Measurements from ENCODE around the genes ZNF546, MAP3K10, PLD3, PRX and LTBP4.

DNA sequence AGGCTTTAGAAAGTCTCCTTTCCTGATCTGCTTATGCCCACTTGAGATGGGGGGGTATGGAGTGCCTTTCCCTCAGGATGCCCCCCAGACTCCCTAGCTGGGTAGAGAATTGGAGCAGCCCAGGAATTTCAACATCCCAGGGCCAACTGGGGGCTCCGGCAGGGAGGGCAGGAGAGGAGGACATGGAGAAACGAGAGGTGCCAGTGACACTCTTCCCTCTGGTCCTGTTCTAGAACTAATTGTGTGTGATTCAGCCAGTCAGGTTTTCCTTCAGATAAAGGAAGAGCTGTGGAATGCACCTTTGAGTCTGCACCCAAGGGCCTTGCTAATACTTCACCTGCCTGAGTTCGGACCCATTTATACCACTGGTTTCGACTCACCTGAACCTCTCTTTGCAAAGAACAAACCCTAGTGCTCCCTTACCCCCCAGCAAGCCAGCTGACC is 13.1 kb upstream of the TIMM50 start:
- PRO-cap = no peak

DNA sequence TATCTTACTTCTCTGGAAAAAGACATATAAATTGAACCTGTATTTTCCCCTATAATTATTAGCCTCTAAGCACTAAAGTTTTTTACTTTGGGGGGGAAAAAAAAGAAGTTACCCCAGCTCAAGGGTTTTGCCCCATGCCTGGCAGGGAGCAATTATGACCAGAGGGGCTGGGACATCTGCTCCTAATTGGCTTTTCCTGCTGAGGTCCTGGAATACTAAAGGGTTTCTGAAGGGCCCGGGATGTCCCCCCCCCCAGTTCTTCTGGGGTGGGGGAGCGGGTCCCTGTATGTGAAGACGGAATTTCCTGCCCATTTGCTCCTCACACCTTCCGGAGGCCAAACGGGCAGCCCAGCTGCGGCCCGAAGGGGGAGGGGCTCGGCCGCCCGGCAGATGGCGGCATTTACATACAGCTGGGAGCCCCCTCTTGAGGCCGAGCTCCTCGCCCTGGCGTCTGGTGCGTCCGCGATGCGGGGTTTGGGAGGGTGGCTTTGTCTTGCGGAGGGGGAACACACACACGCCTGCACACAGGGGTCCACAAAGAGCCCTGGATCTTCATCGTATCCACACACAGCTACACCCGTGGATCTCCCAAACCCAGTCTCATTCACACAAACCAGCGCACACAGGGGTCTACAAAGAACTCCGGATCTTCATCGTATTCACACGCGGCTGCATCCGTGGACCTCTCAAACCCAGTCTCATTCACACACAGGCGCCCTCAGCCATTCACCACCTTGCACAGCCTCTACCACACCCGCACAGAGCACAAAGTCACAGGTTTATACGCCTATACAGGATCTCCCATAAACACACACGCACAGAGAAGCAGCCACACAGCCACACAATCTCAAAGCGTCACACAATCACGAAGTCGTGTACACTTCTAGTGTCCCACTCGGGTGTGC is 864 bp upstream of the DLL3 start:
- PRO-cap = no peak

DNA sequence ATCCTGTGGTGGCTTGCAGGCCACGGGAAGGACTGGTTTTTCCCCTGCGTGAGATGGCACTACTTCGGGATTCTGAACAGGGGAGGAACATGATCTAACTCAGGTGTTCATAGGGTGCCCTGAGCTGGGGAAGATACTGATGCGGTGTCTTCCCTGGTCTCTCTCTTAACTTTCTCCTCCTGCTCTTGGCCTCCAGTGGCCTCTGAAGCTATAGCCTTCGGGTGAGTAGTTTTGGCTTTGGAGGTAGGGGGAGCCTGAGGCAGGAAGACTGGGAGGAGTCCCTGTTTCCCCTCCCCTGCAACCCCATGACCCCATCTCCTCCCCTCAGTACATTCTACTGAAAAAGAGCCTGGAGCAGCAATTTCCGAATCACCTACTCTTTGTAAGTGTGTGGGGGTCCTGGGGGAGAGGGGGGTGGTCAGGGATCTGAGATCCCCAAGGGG is 3.5 kb downstream of the SELENOV start:
- PRO-cap = no peak

GRCh38 chr19:39891458-39892393 is 45.5 kb upstream of the FBL start:
- PRO-cap = no peak

DNA sequence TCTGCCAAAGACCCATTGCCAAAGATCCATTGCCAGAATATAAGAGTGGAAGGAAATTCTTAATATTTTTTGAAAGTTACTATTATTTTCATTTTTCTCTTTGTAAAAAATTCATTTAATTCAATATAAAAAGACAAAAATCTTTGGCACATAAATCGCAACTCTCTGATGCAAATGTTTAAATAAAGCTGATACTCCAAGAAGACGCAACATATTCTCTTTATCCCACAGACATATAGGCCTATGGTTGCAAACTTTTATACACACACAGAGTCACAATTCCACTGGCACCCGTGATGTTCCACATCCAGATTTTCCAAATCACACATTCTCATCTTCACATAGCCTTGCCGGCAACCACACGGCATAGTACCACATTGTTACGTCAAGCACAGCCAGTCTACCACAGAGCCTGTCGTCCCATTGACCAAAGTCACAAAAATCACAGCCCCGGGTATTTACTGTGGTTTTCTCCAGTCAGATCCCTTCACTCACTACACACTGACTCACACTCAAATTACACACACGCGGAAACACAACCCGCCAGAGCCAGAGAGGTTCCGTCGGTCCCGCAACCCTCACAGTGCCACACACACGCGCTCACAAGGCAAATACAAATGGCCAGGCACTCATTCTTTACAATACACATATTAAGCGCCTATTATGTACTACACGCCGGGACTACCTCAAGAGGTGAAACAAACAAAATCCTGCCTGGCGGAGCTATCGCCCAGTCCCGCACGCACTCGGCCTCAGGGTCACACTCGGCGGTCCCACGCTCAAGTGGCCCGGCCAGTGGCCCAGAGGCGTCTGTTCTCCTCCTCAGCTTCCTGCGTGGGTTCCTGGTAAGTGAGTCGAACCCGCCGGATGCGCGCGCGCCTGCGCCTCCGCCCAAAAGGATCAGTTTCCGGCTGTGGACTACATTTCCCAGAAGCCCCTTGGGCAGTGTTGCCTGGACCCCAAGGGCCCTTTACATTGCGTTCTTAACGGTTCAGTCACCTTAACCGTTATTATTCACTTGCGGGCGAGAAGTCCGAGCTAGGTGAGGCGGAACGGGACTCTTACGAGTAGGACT is at the start of gene ZNF546:
ZNF546 (plus strand) TSS at position 945 of the 1,075 bp plus-strand sequence.
- PRO-cap = unidirectional peak, plus-strand start at position 552 of the sequence; bidirectional peak, plus-strand start at position 948 of the sequence, minus-strand start at position 812 of the sequence

DNA sequence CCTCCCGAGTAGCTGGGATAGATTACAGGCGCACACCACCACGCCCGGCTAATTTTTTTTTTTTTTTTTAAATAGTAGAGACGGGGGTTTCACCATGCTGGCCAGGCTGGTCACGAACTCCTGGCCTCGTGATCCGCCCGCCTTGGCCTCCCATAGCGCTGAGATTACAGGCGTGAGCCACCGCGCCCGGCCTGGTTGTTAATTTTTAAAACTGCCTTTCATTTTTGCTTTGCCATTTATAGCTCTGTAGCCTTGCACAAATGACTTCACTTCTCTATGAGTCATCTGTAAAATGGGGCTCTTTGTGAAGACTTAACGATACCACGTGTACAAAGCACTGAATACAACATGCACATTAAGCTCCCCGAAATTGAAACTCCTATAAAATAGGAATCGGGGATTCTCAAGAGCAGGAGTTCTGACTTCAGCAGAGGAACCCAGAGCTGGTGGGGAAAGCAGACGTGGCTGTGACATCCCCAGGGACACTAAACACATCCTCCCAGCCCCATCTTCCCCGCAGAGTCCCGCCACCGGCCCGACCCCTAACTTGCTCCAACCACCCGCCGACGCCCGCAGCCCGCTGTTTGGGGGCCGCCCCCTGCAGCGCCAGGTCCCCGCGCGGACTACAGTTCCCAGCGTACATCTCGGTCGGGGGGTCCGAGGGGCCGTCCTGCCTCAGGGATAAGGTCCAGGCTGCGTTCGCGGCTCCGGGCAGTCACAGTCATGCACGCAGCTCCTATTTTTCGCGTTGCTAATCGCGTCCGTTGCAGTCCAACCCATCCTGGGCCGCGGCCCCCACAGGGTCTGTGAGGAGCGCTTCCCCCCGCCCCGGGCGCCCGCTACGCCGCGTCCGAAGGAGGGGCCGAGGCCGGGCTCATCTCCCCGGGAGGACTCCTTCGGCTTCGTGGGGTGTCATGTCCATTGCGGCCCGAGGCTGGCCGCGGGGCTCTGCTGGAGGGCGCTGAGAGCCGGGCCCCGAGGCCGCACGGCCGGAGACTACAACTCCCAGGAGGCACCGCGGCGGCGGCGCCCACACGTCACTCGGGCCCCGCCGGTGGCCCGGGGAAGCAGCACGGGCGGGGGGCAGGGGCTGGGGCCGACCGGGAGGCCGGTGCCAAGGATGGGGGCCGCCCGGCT is at the start of gene MAP3K10:
MAP3K10 (plus strand) TSS at position 1,037 of the 1,137 bp plus-strand sequence.
- PRO-cap = bidirectional peak, plus-strand start at position 1,040 of the sequence, minus-strand start at position 987 of the sequence

DNA sequence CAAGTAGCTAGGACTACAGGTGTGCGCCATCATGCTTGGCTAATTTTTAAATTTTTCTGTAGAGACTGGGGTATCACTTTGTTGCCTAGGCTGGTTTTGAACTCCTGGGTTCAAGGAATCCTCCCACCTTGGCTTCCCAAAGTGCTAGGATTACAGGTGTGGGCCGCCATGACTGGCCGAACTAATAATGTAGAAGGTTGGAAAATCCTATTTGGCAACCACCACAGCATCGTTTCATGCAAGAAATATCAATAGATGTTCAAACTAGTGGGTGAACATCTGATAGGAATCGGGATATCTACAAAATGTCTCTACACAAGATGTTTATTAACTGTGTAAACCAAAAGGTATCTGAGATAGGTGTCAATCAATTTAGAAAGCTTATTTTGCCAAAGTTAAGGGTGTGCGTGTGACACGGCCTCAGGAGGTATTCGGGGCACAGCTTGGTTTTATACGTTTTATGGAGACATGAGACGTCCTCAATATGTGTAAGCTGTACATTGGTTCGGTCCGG is 1.5 kb upstream of the CCNP start:
- PRO-cap = no peak

DNA sequence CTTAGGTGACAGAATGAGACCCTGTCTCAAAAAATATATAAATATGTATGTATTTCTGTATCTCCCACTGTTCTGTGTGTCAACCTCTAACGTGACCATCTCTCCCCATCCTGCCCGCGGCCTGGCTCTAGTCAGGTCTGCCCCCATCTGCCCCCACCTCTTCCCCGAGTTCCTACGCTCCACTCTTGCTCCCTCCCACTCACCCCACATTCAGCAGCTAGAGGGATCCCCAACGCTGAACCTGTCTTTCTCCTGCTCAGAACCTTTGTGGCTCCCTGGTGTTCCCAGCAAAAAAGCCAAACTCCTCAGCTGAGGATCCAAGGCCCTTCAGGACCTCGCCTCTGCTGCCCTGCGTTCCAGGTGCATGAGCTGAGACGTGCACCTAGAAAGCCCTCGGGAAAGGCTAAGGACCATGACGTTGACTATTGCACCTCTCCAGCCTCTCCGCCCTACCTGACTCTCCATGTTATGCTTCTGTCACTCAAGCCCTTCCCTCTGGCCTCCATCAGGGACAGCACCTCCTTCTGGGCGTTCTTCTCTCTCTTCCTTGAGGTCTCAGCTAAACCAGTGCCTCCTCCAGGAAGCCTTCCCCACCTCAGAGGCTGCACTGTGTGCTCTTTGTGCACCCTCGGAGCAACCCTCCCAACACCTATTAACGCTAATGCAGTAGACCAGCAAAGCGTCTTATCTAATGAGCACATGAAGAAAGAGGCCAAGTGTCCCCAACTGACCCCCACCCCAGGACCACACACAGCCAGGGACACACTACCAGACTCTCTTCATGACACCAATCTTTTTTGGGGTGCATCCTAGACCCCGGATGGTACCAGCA is 18.0 kb downstream of the AKT2 start:
- PRO-cap = no peak

GRCh38 chr19:40316238-40316580 is 31.1 kb upstream of the AKT2 start:
- PRO-cap = no peak

DNA sequence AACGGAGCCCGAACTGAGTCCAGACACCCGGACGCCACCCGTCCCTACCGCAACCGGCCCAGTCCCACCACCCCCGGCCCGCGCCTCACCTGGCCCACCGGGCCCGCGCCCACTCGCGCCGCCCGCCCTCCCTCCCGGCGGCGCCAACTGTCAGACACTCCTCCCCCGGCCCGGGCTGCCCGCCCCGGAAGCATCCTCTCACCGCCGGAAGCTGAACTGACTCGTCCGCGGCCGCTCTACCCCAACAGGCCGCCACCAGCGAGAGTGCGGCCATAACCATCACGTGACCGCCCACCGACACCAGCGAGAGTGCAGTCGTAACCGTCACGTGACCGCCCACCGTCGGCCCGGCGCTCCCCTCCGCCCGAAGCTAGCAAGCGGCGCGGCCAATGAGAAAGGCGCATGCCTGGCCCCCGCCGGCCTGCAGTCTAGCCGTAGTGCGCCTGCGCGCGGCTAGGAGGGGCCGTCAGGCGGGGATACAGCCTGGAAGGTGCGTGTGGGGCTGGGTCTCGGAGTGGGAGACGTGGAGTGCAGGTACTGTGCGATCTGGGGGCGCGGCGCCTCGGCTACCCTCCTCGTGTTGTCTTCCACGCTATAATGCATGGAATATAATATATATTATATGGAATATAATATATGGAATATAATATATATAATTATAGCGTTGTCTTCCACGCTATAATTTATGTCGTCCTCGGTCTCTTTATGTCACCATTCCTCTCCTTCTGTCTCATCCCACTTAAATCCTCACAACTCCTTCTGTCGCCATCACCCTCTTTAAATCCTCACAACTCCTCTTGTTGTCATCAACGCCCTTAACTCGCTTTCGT is at the start of gene PLD3:
PLD3 (plus strand) TSS at position 461 of the 830 bp plus-strand sequence.
- PRO-cap = bidirectional peak, plus-strand start at position 460 of the sequence, minus-strand start at position 133 of the sequence

DNA sequence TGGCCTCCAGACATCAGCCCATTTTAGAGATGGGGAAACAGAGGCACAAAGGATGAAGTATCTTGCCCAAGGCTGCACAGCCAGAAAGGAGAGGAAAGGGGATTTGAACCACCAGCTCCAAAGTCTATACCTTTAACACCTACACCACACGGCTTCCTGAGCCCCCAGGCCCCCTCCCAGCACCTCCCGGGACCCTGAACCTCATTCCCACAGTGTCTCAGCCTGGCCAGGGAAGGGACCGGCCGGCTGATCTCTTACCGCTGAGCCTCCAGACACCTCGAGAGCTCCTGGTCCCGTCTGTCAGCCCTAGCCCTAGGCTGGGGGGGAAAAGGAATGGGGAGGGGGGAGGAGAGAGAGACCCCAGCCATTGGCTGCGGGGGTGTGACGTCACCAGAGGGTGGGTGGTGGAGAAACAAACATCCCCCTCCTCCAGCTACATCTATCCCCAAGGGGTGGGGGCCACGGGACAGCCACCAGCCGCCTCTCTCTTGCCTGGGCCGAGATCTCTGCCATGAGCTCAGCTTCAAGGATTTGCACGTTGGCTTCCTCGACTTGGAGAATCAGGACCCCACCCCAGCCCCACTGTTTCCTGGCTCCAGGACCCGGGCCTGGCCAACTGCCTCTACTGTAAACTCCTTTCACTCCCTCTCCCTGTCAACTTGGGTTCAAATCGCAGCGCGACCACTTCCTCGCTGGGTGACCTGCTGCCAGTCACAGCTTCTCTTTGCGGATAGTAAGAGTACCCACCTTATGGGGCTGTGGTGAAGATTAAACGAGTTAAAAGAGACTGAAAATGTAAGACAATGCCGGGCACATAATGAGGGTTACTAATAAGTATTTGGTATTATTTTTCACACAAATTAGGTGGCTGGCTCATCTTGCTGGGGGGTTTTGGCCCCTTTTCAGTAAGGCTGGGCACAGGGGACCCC is at the start of gene PRX:
PRX (minus strand) TSS at position 299 of the 929 bp plus-strand sequence.
- PRO-cap = no peak

GRCh38 chr19:40443805-40443954 is 455 bp downstream of the SERTAD3 start:
- PRO-cap = no peak

DNA sequence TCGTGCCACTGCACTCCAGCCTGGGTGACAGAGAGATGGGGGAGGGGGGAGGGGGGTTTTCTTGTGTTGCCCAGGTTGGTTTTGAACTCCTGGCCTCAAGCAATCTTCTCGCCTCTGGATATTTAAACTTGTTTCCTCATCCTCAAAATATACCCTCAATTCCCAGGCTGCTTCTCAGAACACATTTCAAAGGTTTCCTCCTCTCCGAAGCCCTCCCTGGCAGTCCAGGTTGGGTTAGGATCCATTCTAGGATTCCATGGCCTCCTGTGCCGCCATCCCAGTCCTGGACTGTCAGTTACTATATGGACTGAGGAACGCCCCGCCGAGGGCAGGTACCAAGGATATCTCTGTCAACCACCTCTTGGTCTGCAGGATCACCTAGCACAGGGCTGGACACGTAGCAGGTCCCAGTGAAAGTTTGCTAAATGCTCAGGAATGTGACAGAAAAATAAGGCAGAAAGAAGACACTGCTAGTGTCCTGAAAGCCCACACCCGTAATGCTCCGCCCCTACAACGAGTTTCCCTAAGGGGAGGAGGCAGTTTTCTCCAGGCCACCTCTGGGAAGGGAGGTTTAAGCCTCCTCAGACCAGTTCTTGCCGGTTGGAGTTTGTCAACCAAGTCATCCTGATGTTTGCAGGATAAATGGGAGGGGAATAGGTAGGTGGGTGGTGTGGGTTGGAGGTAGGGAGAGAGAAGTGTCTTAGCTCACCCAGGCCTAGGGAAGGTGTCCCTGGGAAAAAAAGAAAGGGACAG is 1.6 kb upstream of the SERTAD3 start:
- PRO-cap = no peak

GRCh38 chr19:40567459-40567798 is 9.2 kb upstream of the SHKBP1 start:
- PRO-cap = no peak

DNA sequence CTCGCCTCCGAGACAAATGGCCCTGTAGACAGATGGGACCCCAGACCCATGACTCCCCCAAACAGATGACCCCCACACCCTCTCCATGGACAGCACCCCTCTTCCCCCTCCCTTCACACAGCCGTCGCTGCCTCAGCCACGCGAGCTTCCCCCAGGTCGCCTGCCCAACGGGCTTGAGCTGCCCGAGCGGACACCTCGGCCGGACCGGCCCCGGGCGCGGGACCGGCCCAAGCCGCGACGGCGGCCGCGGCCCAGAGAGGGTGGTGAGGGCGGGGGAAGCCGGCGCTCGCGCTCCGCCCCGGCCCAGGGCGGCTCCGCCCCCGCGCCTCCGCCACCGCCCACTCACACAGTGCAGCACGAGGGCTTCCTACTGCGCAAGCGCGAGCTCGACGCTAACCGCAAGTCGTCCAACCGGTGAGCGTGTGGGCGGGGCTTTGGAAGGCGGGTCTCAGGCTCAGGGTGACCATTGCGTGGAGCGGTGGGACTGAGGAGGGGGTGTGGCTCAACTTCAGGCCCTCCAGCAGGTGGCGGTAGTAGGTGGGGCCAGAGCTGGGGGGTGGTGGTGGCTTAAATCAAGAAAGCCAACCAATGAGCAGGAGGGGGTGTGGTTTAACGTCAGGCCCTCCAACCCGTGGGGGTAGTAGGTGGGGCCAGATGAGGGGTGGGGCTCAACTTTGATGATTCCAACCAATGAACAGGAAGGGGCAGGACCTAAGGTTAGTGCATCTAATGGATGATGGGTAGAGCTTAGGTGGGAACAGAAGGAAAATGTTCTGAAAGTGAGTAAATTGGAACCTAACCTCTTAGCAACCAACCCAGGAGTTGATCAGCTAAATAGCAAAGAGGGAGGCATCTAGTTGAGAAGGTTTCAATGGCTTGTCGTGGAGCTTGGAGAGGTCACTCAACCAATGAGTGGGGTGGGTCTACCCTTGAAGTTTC is 6.1 kb upstream of the SHKBP1 start:
- PRO-cap = no peak

DNA sequence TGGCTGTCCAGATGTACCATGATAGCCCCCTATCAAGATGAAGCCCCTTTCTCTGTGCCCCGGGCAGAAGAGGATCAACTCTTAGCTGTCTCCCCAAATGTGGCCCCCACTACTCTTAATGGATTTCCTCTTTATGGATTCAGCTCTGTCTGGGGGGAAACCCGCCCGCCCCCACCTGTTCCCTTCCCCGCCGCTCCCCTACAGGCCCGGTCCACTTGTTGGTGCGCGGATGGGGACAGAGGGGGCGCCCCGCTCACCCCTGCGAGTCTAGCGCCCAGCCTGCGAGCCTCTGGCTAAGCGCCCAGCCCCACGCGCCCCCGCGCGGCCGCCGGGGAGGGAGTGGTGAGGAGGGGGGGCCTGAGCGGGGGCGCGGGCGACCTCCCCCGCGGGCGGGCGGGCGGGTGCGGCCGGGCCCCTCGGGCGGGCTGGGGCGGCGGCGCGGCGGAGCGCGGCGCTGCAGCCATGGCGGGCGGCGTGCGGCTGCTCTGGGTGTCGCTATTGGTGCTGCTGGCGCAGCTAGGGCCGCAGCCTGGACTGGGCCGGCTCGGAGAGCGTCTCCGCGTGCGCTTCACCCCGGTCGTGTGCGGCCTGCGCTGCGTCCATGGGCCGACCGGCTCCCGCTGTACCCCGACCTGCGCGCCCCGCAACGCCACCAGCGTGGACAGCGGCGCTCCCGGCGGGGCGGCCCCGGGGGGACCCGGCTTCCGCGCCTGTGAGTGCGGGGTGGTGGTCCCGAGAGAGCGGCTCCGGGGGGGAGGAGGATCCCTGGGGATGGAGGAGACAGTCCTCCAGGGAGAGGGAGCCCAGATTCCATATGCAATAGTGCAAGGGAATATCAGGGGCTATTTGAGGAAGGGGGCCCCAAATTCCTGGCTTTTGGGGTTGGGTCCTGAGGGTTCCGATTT is at the start of gene LTBP4:
LTBP4 (plus strand) TSS at position 444 of the 905 bp plus-strand sequence.
- PRO-cap = bidirectional peak, plus-strand start at position 428 of the sequence, minus-strand start at position 269 of the sequence

DNA sequence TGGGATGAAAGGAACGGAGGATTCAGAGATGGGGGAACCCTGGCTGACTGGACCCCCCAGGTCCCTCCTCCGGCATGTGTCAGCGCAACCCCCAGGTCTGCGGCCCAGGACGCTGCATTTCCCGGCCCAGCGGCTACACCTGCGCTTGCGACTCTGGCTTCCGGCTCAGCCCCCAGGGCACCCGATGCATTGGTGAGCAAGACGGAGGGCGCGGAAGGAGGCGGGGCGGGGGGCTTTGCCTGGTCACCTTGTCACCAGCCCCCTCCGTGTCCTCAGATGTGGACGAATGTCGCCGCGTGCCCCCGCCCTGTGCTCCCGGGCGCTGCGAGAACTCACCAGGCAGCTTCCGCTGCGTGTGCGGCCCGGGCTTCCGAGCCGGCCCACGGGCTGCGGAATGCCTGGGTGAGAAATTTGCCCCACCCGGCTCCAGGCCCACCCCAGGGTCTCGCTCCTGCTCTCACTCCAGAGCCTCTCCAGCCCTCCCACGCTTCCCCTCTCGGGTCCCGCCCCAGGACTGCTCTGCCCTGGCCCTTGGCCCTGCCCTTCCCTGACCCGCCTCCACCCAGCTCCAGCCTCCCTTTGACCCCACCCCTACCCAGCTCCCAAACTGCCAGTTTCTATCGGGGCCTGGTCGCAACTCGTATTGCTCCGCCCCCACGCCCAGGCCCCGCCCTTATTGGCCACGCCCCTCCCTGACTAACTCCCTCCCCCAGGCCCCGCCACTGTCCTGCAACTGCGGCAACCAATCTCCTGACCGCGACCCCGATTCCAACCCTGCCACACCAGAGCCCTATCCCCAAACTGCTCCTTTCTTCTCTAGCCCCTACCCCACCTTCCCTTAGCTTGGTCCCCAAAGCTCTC is 8.5 kb downstream of the LTBP4 start:
- PRO-cap = bidirectional peak, plus-strand start at position 732 of the sequence, minus-strand start at position 484 of the sequence

- PRO-cap = bidirectional peak, plus-strand start at chr19:40690874, minus-strand start at chr19:40690642; bidirectional peak, plus-strand start at chr19:40691096, minus-strand start at chr19:40690893
These were observed 681 bp upstream of the NUMBL start for GRCh38 chr19:40690758-40691906.

DNA sequence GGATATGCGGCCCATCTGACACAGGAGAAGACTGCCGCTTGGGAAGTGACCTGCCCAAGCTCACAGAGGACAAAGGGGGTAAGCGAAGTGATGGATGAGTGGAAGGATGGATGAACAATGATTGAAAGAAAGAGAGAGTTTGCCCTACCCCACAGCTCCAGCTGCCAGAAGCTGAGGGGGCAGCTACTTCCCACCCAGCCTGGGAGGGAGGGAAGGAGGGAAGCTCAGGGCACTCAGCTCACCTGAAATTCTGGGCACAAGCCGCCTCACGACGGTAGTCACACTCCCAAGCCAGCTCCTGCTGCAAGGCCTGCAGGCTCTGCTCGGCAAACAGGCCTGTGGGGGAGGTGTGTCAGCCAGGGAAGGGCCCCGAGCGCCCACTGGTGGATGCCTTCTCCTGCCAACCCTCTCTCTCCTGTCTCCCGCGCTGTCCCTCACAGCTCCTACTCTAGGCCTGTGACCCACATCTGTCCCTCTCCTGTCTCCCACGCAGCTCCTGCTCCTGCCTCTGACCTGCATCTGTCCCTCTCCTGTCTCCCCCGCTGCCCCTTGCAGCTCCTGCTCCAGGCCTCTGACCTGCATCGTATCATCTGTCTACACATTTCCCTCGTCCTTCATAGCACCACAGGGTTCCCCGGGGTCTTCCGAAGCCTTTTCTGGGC is 12.0 kb upstream of the NUMBL start:
- PRO-cap = no peak

GRCh38 chr19:40717794-40718492 is 1.0 kb downstream of the ITPKC start:
- PRO-cap = bidirectional peak, plus-strand start at chr19:40718236, minus-strand start at chr19:40718224

Data from anterior vena cava (tissue), 1 donor.